Penis (tissue), 1 donor: ENCODE measurements around a stretch of chr2.

- PRO-cap: no peak
Observed at GRCh38 chr2:45906418-45907135, 255.1 kb downstream of the PRKCE start.

DNA sequence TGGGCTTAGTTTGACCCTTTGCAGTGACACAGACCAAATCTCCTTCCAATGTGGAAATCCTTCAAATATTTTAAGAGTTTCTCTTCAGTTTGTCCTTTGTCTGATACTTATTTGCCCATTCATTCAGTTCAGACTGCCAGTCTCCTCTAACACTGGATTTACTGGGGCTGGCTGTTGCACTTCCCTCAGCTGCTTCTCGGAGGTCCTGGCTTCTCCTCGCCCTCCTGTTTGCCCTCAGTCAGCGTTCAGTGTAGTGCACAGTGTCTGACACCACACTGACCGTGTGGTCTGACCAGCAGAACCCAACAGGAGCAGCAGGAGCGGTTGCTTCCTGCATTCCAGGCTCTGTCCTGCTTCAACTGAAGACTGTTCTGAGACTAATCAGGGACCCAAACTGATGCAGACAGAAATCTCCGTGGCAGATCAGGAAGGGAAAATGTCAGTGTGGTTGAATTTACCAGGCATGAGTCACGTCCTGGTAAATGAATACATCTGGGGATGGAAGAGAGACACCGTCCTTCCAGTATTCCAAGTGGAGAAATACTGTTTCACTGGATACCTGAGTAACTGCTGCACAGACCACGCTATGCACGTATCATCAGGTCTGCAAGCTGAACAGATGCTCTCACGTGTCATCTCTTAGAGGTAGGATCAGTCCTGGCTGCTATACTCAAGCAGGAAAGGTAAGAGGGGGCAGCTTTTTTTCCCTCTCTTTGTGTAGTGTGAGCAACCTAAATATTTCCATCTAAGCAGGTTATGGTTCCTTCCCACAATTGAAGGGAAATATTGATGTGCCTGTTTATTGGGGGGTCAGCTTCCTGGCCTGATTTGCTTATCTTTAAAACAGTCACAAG lies 223.7 kb upstream of the EPAS1 start:
- PRO-cap: bidirectional peak, plus-strand start at position 553 of the sequence, minus-strand start at position 361 of the sequence

GRCh38 chr2:46177116-46177876 lies 119.9 kb upstream of the EPAS1 start:
- PRO-cap: no peak

GRCh38 chr2:46188353-46188702 lies 108.9 kb upstream of the EPAS1 start:
- PRO-cap: unidirectional peak, minus-strand start at chr2:46188570

DNA sequence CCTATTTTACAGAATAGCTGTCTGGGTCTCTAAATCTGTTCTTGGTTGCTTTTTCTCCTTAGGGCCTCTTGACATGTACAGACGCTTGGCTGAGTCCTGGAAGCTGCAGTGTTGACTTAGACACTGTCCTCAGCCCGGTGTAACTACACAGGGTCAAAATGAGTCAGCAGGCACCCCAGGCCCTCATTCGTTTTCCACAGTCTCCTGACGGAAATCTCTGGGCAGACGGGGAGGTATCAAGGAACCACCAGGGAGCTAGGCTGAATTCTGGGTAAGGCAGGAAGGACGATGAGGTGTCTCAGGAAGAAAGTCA lies 24.0 kb upstream of the EPAS1 start:
- PRO-cap: no peak

- PRO-cap: no peak
Observed at GRCh38 chr2:46352518-46353307, 55.5 kb downstream of the EPAS1 start.

DNA sequence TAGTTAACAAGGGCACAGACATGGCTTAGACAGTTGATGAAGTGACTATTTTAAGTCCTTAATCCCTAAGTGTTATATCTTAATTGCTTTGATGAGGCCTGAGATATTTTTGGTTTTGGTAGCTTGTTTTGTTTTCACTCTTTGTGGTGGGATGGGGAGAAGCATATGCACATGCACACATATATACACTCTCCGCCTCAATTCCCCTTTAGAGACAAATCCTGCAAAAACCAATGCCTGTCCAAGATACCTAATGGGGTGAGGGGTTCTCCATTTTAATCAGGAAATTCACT lies 66.7 kb downstream of the EPAS1 start:
- PRO-cap: no peak

DNA sequence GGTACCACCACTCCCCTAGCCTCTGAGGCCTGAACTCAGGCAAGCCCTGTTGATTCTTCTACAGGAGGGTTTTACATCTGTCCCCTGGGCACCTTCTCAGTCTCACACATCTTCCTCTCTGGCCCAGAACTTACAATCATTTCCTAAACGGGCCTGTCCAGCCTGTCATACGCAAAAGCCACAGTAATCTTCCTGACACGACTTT lies 82.8 kb upstream of the RHOQ start:
- PRO-cap: unidirectional peak, minus-strand start at position 120 of the sequence

GRCh38 chr2:46521145-46521597 lies 21.1 kb upstream of the RHOQ start:
- PRO-cap: no peak

DNA sequence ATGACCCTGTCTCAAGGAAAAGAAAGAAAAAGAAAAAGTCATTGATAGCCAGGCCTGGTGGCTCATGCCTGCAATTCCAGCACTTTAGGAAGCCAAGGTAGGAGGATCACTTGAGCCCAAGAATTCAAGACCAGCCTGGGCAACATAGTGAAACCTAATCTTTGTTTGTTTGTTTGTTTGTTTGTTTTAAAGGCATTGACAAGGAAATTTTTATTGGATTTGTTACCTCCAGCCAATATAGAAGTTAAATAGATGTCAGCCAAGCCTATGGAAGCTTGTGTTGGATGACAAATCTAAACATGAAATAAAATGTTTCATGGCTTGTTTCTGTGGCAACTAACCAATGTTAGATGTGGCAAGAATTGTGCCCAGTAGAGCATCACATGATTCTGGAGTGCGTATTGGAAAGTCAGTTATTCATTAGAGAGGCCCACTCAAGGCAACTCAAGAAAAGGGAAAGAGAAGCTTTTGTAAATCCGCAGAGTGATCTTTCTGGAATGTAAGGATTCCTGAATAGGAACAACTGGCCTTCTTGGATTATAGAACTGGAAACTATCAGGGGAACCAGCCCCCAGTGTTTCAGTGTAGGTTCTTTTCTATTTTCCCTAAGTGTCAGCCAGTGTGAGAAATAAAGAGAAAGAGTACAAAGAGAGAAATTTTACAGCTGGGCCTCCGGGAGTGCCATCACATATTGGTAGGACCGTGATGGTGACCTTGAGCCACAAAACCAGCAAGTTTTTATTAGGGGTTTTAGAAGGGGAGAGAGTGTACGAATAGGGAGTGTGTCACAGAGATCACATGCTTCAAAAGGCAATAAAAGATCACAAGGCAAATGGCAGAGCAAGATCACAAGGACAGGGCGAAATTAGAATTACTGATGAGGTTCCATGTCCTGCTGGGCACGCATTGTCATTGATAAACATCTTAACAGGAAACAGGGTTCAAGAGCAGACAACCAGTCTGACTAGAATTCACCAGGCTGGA lies 25.3 kb downstream of the CRIPT start:
- PRO-cap: no peak

- PRO-cap: no peak
Observed at GRCh38 chr2:46706353-46707041, 7.4 kb downstream of the SOCS5 start.

- PRO-cap: unidirectional peak, plus-strand start at chr2:46812525; unidirectional peak, minus-strand start at chr2:46812587
Observed at GRCh38 chr2:46812101-46813322, 103.1 kb downstream of the MCFD2 start.

- PRO-cap: no peak
Observed at GRCh38 chr2:46846923-46847697, 68.5 kb downstream of the MCFD2 start.

DNA sequence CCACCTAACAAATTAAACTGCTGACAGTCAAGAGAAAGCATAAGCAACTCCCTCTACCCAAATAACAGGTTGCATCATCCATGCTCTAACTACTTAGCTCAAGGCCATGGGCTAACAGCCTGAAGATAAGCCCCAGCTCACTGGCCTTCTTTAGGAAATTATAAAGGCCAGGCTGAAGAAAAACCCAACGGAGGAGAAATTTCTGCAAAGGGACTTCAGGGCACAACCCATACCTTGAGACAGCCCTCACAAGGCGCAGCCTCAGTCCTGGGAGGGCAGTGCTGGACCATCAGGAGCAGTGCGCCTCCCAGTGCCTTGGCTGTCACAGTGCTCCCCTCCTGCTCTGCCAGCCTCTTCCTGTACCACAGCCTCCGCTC lies 2.2 kb downstream of the MCFD2 start:
- PRO-cap: no peak

GRCh38 chr2:46955129-46955727 lies 14.2 kb downstream of the TTC7A start:
- PRO-cap: bidirectional peak, plus-strand start at chr2:46955411, minus-strand start at chr2:46955237

DNA sequence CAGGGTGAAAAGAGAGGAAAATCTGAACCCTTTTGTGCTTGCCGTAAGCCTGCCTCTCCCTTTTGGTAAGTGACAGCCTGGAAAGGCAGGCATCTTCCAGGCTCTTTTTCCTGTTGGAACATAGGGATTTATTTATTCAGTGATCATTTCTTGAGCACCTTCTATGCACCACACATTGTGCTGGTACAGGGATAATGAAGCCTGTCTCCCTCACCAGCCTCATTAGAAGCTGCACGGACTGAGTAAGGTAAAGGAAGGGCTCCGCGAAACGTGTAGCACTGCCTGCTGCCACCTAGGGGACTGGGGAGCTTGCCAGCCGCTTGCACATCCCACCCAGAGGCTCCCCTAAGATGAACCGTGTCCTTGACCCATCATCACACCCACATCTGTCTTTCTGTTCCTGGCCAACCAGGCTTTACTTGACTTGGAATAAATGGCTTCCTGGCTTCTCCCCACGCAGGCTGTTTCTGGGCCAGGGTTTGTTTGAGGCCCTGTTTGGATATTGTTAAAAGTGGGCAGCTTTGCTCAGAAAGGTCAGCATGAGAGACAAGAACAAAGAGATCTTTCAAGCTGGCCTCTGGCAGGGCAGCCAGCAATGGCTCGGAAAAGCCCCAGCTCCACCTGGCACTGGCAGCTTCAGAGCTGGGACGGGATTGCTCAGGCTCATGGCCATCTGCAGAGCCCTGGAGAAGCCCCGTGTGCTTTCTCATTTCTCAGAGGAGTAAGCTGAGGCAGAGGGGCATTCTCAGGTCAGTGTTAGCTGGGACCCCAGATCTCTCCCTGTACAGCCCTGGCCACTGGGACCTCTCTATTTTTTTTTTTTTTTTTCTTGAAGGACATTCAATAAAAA lies 48.0 kb downstream of the TTC7A start:
- PRO-cap: no peak

DNA sequence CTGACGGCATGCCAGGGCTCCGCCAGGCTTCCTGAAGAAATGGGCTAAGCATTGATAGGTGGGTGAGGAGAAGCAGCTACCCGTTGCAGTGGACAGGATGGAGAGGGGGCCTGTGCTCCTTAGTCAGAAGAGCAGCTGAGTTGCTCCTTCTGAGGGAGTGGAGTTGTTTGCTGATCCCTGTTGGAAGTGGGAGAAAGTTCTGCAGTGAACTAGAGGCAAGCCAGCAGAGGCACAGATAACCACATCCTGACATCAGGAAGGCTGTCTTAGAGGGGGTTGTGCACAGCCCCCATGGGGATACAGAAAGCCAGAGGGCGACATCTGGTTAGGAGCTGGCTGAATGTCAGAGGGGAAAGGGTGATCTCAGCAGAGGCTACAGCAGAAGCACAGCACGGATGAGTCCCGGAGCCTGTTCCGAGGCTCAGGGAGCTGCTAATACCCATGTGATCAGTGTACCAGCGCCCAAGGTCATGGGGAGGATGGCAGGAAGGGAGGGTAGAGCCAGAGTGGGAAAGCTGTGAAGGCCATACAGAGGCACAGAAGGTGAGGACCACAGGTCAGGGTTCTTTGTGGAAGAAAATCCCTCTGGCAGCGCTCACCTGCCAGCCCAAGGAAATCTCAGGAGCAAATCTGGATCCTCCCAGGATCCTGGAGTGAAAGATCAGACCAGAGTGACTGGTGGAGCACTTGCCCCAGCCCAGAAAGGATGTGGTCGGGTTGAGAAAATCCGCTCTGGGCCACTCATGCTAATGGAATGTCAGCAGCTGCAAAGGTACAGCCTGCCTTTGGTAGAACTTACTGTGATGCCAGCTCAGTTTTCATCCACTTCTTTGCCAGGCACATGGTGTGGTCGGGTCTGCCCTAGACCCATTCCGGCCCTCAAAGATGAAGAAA lies 102.3 kb downstream of the TTC7A start:
- PRO-cap: no peak

DNA sequence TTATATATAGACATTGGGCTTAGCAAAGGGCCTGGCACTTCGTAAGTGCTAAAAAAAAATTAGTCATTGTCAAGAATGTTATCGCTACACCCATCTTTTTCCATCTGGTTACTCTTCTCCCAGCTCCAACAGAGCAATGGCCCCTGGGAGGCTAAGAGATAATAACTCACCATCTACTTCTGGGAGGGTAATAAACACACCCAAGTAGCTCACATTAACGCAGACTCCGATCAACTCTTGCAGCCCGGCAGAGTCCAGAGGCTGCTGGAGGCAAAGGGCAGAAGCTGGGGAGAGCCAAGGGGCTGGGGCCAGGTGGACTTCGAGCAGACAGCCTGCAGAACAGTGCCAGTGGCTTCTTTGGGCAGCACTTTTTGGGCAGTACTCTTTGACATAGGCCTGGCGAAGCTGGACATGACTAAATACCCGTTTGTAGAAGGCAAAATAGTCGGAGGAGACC lies 42.8 kb upstream of the CALM2 start:
- PRO-cap: no peak

DNA sequence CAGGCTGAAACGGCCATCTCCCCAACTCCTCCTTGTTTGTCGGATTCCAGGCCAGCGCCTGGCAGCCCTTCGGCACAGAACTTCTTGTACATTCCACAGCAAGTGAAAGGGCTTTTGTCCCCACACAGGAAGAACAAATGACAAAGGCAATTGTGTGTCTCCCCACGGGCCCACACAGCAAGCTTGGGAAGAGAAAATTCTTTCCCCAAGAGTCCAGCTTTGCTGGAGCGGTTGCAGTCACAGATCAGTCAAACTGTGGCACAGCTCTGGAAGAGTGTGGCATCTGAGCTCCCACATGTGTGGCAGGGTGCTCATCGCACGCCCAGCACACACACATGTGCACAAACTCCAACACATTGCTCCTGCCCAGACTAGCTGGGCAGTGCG lies 58.0 kb upstream of the EPCAM start:
- PRO-cap: no peak

DNA sequence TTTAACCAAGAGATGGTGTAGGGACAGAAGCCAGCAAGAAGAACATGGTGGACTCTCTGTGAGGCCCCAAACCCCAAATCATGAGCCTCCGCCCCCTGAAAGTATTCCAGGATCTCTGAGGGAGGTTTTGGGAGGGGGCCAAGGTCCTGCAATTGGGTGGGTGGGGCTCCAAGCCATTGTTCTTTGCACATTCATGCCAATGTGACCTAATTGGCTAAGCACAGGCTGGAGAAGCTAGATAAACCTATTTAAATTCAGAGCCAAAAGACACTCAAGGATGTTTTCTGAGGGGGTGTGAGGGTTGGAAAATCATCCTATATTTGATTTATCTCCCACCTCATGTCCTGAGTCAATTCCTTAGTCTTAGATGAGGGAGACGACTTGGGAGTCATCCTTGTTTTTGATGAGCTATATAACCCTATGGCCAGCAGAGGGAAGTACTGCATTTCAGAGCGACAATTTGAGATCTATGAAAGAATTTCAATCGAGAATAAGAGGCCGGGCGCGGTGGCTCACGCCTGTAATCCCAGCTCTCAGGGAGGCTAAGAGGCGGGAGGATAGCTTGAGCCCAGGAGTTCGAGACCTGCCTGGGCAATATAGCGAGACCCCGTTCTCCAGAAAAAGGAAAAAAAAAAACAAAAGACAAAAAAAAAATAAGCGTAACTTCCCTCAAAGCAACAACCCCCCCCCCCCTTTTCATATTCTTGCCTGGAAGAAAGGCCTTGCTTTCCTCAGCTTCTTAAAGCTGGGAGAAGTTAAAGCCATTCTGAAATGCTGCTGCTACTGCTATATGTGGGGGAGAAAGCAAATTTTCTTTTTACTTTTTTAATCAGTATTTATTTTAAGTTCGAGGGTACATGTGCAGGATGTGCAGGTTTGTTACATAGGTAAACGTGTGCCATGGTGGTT lies 34.0 kb upstream of the EPCAM start:
- PRO-cap: no peak